Temporal lobe (tissue), 2 donors: ENCODE results near the genes GARS1, ADCYAP1R1 and AVL9.

DNA sequence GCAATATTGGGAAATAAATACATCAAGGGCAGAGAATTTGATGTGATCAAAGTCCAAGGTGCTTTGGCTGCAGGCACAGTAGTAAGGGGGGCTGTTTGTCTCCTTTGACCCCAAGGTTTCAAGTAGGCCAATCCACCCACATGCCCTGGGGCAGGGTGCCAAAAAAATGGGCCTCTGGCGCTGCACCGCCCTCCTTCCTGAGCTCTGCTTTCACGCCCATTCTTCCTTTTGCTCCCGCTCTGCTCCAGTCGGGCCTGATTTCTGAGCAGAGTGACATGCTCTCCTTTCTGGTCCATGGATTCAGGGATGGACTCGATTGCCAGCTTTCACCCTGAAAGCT is 34.1 kb downstream of the CHN2 start:
- RAMPAGE, long total RNA: no peak

GRCh38 chr7:29248907-29249463 is 54.4 kb downstream of the CHN2 start:
- RAMPAGE, long total RNA: no peak

GRCh38 chr7:29284663-29285259 is 90.2 kb downstream of the CHN2 start:
- RAMPAGE, long total RNA: no peak

GRCh38 chr7:29426417-29426982 is 137.1 kb upstream of the PRR15 start:
- RAMPAGE, long total RNA: no peak

DNA sequence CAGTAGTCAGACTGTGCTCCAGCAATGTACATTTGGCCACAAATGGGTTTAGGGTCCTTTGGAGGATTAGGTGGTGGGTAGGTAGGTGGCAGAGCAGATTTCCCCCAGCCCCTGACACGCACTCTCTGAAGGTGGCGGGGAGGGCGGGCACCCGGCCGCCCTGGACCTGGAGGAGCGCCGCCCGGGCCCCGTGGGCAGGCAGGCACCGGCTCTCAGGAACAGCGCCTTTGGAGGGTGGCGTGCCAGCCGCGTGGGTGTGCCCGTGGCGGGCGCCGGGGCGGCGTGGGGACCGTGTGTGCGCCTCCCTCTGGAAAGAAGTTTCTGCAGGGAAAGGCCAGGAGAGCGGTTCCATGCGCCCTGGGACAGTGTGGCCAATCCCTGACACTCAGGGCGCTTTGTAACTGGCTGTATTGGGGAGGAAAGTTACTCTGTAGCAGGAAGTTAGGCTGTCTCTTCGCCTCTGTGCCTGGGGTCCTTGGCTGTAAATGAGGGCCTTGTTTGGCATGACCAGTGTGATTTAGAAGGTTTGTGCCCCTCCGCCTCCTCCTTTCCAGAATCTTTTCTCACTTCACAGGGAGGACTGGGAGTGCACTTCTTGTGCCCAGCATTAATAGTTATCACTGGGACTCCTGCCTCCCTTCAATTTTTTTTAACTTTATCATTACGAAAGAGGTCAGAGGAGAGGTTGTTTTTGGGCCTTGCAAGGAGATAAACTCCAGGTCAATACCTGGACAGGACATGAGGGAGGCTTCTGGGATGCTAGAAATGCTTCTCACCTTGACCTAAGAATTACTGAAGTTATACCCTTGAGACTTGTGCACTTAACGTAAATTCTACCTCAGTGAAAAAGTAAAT is 1.2 kb downstream of the WIPF3 start:
- RAMPAGE, long total RNA: no peak

- RAMPAGE, long total RNA: no peak
These were observed 12.9 kb downstream of the SCRN1 start for GRCh38 chr7:29976725-29977040.

DNA sequence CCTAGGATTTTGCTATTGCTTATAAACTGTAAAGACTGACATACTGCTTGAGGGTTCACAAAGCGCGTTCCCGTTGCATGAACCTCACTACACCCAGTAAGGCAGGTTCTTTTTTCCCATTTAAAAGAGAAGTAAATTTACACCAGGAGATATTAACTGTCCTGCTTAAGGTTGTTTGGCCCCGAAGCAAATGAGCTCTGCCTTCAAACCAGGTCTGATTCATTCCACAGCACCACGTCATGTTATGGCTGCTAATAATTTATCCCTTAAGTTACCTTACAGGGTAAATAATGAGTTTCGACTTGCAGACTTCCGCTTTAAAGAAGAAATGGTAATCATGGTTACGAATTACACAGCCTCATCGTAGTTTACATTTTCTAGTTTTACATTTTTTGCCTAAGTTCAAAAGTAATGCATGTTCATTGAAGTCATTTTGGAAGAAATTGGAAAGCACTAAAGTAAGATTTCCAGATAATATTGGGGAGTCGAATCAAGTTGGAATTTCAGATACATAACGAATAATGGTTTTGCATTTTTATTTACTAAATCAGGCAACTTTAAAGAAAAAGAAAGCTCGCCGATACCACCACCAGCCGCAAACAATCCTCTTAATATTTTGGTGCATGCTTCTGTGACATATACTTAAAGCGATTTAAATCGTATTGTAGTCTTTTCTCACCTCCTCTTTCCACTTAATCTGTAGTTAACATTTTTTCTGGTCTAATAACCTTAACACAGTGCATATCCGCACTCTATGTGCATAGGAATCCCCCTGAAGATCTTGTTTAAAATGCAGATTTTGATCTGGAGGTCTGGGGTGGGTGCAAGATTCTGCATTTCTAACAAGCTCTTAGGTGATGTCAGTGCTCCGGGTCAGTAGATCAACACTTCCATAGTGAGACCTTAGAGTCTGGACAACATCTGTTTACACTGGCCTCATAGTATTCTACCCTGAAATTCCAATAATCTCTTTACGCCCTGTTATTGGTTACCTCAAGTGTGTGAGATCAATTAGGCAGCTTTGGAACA is 808 bp upstream of the PLEKHA8 start:
- RAMPAGE, long total RNA: no peak

GRCh38 chr7:30201067-30201867 is 66.5 kb downstream of the MTURN start:
- RAMPAGE, long total RNA: no peak

GRCh38 chr7:30331142-30331556 is 46.8 kb downstream of the ZNRF2 start:
- RAMPAGE, long total RNA: no peak

DNA sequence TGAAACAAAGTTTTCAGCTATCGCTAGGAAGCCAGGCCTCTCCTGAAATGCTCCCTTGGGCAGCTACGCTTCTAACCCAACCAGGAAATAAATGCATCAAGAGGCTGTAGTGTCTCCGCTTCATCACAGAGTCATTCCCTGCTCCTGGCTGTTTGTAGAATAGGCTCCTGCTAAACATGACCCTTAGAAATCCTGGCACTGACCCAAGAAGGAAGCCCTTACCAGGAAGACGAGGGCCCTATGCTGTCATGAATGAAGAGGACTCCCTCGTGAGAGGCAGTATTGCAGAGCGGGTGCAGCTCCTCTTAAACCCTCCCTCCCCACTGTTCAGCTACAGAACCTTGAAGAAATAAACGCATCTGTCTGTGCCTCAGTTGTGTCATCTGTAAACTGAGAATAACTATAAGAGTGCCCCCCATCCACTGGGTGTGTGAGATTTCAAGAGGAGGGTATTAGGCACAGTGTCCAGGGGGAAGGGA is 48.2 kb downstream of the NOD1 start:
- RAMPAGE, long total RNA: no peak

DNA sequence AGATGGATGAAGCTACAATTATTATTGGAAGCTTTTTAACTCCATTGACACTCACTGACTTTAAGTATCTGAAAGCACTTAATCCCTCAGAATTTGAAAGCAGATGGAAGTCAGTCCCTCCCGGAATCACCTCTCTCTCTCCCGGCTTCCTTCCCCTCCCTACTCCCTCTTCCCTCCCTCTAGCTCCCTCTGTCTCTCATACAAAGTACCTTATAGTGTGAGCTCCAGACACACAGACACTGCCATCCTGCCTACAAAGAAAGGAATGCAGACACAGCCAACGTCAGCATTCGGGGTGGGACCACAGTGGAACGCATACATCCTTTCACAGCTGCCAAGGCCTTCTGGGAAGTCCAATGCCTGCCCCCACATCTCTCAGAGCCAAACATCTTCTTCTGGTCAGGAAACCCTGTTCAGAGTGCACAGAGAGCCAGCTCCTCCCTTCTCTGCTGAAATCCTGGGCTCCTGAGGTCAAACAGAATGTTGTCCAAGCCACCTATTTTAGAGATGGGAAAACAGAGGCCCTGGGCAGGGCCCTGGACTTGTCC is 9.3 kb downstream of the NOD1 start:
- RAMPAGE, long total RNA: no peak

DNA sequence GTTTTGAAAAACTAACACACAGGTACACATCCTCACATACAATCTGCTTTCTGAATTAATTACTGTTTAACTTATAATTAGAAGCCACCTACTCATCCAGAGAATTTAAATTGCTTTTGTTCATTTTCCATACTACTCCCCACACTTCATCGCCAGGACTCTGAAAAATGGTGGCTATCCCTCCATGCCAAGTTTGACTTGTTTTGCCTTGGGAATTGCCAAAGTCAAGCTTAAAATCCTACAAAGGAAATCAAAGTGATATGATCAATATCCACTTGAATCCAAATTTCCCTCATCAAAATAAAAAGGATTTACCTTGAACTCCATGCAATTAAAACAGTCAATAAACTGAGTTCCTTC is 4.2 kb downstream of the GGCT start:
- RAMPAGE, long total RNA: no peak

DNA sequence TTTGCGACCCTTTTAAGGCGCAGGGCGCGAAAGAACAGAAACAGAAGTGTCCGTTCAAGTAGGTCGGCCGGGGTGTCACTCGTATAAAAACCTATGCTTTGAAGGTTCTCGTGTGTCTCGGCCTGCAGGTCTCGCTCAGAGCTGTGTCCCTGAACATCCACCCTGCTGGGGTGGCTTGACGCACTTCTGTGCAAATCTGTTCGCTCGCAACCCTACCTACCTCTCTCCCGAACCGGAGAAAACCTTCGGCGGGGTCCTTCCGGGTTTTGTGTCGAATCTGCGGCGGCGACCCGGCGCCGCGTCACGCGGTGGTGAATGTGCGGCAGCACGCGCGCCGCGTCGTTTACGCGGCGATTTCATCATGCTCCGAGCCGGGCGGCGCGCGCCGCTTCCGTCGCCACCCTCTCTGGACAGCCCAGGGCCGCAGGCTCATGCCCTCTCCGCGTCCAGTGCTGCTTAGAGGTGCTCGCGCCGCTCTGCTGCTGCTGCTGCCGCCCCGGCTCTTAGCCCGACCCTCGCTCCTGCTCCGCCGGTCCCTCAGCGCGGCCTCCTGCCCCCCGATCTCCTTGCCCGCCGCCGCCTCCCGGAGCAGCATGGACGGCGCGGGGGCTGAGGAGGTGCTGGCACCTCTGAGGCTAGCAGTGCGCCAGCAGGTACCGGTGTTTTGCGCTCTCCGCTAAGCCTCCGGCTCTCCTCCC is at the start of gene GARS1:
Gene GARS1 (plus strand): TSS at position 388 of the 698 bp plus-strand sequence.
- RAMPAGE, long total RNA: no peak

GRCh38 chr7:30865003-30865352 is 46.7 kb upstream of the AQP1 start:
- RAMPAGE, long total RNA: no peak

- RAMPAGE, long total RNA: no peak
These were observed 6.9 kb downstream of the GHRHR start for GRCh38 chr7:30970497-30971122.

DNA sequence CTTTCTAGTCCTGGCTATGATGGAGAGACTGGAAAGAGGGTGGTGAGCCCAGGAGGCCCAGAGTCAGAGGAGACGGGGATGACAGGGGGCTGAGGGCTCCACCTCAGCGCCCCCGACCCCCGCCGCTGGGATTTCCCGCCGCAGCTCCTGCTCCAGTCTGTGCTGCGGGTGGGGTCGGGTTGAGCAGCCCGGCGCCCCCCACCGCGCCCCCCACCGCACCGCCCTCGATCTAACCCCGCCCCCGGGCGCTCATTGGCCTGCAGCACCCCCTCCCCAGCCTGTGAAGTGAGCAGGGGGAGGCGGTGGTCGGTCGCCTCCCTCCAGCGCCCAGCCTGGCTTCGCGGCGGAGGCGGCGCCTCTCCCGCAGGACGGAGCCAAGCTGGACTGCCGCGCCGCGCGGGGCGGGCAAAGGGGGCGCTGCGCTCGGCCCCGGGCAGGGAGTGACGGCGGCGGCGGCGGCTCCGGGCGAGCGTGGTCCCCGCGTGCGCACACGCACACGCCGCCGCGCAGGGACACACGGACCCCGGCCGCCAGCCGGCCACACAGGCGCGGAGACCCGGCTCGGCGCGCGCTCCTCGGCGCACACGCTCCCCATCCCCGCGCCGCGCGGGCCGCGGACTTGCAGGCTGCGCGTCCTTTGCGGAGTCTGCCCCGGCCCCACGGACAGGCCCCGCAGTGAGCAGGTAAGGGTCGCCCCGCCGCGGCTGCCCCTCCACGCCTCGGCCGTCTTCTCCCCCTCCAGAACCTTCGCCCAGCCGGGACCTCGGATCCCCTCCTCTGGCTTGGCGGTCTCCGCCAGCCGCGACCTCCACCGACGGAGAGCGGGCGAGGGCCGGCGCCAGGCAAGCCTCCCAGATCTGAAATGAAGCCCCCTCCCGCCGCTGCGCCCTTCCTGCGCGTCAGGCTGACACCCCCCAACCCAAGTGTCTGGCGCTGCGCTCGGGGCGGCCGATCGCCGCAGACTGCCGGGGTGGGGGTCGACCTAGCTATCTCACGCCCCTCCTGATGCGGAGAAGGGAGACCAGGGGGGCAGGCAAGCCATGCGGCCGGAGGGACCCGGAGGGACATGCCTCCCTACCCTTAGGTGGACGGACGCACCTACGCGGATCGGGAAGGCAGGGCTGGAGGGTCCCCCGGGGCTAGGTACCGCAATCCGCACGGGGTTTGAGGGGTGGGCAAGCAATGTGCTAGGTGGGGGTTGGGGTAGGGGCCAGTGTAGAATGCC is at the start of gene ADCYAP1R1:
Gene ADCYAP1R1 (plus strand): TSS at position 313 of the 1,225 bp plus-strand sequence.
- RAMPAGE, long total RNA: no peak

DNA sequence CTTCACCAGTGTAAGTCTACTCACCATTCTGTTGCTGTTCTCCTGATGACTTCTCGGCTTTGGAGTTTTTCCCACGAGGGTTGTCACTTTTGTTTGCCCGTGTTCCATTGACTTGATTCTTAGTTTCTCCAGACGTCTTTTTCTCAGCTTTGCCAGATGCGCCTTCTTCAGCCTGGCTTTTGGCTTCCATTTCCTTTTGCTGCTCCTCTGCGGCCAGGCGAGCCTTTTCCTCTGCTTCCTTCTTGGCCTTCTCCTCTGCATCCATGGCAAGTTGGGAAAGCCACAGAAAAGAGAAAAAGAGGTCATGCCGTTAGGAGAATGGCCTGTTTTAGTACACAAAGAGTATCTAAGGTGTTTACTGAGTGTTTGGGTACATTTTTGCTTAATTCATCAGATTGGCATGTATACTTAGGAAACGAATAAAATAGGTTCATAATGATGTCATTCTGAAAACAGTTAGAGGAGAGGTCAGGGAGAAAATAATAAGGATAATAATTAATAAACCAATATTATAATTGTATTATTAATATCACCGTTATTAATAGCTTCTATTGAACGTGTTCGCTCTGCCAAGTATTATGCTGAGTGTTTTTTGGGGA is 129.0 kb downstream of the PPP1R17 start:
- RAMPAGE, long total RNA: no peak

- RAMPAGE, long total RNA: start-site peak on the plus strand at chr7:32495476-32495557, 667 and 528 reads in 2 replicates
These were observed at the start of gene AVL9 for GRCh38 chr7:32495124-32495747. Gene AVL9 (plus strand): TSS chr7:32495489.

- RAMPAGE, long total RNA: no peak
These were observed 32.2 kb downstream of the AVL9 start for GRCh38 chr7:32527362-32528015.

- RAMPAGE, long total RNA: no peak
These were observed 92.0 kb downstream of the AVL9 start for GRCh38 chr7:32587100-32587900.